Left lung (tissue), 1 donor: ENCODE data around the gene IGFN1.

- PRO-cap: no peak
These were observed 10.4 kb downstream of the KIF21B start for GRCh38 chr1:201012971-201013557.

GRCh38 chr1:201021004-201021676, 2.4 kb downstream of the KIF21B start:
- PRO-cap: no peak

GRCh38 chr1:201021677-201022286, 1.7 kb downstream of the KIF21B start:
- PRO-cap: no peak

DNA sequence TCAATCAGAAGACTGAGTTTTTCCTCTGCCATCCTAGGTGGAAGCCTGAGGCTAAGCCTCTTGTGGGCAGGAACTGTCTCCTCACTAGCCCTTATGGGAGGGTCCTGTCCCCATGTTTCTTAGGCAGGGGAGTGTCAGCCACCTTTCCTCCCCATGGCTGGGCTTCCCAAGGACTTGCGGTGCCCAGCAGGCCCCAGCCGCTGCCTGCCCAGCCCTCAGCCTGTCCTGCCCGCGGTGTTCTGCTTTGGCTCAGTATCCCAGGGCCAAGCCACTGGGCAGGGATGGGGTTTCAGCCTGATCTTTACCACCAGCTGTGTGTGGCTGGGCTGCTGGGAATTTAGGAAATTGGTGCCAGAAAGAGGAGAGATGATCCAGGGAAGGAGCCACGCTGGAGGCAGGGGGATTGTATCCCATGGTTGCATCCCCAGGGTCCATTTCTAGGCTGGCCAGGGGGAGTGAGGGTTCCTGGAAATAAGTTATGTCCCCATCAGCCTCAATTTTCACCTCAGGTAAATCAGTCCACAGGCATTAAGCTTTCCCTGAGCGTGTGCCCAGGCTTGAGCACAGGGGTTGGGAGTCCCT, 6.9 kb upstream of the IGFN1 start:
- PRO-cap: no peak

GRCh38 chr1:201190464-201191098, at the start of gene IGFN1:
IGFN1 (plus strand) TSS chr1:201190824.
- PRO-cap: no peak

DNA sequence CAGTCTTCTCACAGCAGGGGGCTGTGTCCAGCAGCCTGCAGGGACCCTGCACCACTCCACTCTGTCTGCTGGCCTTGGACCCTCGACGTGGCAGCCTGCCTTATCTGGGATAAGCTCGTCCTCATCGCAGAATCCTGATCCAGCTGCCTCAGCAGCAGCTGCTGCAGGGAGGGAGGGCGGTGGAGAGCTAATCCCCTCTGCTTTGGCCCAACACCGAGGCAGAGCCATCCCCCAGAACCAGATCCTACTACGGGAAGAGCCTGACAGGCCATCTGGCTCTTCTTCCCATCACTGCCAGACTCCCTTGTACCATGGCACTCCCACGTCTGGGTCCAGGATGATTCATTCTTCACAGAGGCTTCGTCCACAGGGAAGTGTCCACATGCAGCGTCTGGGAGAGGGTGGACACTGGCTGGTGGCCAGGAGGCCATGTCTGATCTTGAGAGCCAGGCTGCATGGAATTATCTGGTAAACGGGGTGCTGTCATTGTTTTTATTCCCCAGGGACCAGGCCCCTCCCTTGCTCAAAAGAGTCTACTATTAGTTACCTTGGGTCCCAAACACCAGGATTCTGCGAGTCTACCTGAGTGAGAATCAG, 14.7 kb upstream of the PKP1 start:
- PRO-cap: no peak

- PRO-cap: no peak
These were observed 8.0 kb upstream of the PKP1 start for GRCh38 chr1:201275157-201275852.

DNA sequence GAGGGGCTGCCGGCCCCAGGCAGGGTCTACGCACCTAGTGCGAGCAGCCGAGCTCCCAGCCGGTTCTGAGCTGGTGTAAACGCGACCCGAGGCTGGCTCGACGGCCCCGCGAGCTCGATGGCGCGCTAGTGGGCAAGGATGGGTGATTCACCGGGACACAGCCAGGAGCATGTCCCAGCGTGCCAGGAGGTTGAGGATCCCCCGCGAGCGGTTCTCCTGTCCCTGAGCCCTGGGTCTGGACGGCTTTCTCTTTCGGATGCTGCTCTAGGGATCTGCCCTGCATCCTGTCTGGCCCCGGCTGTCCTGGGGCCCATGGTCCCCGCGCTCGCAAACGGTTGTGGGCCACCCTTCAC, 678 bp downstream of the PKP1 start:
- PRO-cap: no peak

DNA sequence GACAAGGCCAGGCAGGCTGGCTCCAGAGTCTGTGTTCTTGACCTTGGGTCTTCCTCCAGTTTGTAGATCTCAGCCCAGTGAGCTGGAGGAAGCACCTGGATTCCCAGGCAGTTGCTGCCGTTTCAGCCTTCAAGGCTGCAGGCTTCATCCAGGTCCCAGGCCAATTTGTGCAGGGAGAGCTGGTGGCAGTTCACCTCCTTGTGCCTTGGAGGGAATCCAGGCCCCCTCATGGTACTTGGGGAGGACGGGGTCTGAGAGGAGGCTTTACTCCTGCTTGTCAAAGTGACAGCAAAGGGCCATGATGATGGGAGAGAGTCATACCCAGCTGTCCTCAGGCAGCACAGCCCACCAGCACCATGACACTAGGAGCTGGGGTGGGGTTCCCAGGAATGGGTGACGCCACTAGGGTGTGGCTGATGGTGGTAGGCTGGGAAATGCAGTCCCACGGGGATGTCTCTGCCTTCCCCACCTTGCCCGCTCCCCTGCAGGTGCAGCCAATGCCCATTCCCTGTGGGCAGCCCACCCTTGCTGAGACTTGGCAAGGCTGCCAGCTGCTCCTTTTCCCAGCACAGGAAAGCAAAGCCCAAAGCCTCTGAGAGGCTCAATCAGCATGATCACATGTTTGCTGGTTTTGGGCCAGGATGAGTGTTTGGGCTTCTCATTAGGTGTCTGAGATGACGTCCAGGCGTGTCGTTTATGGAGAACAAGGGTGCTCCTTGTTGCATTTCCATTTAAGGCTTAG, 27.2 kb downstream of the PKP1 start:
- PRO-cap: no peak

DNA sequence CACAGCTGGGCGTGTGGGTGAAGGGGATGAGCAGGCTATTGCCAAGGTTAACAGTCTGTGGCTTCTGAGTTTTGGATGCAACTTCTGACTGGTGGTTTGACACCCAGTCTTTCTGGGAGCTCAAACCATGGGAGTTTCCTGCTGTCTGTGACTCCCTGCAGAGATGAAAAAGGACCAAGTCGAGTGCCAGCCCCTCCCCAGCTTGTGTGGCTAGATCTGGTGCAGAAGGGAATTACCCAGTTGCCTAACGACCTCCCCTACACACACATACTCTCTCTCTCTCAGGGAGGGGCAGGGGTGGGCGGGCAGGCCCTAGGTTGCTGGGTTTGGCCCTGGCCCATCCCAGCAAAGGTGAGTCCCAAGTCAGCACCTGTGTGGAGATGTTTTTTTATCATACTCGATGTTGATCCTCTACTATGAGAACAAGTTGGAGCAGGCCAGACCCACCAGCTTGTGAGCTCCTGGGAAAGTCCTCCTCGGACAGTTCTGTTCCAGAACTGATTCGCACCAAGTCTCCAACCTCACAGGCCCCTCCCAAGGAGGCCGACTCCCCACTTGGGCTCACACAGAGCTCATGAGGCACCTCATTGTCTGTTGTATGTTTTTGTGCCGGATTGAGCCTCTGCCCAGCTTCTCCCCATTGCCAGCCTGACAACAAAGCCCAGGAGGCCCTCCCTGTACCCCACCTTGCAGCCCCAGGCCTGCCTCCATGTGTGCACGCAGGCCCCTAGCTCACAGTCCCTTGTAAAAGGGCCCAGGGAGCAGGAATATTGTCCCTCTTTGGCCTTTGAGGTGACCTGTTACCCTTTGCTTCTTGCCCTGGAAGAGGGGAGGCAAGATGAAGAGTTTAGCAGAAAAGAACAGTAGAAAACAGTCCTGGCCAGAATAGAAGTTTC, 28.4 kb downstream of the PKP1 start:
- PRO-cap: no peak

DNA sequence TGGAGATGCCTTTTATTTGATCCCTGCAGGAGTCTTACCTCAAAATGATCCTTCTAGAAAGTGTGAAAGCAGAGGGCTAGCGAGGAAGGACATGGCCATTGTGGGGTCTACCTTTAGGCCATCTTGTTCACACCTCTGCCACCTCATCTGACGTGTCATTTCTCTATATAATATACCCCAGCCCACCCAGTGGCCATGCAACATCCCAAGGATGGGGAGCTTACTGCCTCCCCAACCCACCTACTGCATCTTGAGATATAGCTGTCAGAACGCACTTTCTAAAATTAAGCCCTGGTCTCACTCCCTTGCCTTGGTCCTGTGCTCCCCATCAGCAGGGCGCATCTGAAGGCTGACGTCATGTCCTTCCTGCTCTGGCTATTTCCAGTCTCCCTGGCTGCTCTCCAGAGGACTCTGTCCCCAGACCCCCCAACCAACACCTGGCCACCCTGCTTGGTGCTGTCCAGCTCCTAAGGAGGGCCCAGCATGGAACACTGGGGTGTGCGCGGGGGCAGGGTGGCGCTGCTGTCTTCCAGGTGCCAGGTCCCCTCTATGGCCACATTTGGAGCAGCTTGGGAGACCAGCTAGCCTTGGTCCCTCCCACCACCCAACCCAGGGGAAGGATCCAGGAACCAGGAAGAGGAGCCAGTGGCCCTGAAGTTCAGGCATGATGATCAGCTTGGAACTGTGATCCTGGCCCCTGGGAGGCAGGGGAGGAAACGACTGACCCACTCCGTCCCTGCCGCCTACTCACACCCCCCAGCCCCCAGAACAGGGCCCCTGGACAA, 8.3 kb downstream of the TNNT2 start:
- PRO-cap: no peak

- PRO-cap: no peak
These were observed 4.6 kb upstream of the LAD1 start for GRCh38 chr1:201403724-201404188.

- PRO-cap: no peak
These were observed 1.2 kb upstream of the TNNI1 start for GRCh38 chr1:201422643-201423216.

- PRO-cap: no peak
These were observed 4.8 kb upstream of the TNNI1 start for GRCh38 chr1:201426275-201426795.

DNA sequence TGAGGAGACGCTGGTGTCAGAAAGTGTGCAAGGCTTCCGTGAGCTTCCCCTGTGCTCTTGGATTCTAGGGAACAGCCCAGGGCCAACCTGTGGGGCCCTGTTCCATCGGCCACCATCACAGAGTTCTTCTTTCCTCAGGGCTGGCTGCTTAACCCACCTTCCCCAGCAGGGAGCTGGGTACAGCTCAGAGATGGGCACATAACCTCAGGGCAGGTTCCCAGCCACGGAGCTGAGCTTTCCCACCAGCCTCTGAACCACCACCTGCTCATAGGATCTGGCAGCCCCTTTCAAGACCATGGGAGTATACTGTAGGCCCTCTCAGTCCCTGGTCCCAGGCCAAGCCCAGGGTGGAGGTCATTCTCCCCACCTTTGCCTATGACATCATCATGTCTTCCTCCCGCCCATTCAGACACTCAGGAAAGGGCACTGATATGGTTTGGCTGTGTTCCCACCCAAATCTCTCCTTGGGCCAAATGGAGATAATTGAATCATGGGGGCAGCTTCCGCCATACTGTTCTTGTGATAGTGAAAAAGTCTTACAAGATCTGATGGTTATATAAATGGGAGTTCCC, 14.0 kb downstream of the CSRP1 start:
- PRO-cap: no peak

DNA sequence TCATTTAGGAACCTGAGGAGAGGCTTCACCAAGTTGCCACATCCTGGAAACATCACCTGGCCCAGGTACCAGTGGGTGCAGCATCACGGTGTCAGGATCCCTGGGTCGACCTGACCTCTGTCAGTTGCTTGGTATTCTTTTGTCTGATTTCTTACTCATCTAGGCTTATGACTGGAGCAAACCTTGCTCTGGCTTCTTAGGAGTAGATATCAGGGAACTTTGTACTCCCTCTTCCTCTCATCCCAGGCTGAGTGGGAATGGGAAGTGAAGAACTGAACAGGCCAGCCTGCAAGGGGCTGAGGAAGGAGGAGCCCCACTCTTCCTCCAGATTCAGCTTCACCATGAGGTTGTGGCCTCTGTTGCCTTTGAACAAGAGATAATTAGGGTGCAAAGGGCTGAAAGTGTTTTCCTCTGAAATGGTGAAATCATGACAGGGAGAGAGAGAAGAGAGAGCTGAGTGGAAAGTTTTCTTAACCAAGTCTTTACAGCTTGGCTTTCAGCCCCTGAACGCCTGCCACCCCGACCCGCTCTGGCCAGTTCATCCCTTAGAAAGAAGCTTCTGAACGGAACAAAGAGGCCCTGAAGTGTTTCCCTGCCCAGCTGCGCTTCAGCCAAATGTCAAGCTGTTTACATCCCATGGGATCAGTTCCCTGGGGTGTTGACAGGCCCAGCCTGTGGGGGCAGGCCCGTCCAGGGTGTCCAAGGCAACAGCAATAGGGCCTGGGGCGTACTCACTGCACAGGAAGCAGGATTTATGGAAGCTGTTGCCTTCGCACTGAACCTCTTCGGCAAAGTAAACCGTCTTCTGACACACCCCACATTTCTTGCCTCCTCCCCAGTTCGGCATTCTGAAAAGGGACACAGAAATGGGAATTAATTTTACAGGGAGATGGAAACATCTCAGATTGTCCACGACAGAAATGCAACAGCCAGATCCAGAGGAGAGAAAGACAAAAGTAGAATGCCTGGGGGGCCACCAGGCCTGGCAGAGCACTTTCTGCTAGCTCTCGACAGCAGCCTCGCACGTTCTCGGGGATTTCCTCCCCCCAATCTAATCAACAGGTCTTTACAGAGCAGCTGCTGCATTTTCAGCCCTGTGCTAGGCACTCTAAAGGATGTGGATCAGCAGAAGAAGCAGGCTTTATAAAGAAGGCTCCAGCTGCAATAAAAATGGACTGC, 11.1 kb downstream of the CSRP1 start:
- PRO-cap: no peak

DNA sequence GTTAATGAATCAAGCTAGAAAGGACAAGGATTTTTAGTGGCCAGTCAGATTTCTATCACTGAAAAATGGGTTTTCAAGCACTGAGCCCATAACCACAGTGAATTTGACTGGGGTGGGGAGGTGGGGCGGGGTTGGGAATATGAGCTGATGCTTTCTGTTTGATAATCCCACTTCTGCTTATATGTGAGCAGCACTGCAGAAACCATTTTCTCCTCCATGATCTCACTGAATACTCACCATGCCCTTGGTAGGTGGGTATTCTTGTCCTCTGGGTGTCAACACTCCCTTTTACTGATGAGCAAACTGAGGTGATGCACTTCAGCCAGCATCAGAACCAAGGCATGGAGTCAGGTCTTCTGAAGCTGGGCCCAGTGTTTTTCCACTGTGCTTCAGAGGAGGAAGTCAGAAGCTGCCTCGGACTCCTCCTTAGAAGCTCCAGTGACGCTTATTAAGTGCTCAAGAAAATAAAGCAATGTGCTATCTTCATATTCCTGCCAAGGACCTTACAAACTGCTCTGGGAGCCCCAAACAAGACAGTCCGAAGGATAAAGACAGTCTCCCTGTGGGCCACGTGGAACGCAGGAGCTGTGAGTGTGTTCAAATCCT, 3.3 kb upstream of the NAV1 start:
- PRO-cap: no peak

DNA sequence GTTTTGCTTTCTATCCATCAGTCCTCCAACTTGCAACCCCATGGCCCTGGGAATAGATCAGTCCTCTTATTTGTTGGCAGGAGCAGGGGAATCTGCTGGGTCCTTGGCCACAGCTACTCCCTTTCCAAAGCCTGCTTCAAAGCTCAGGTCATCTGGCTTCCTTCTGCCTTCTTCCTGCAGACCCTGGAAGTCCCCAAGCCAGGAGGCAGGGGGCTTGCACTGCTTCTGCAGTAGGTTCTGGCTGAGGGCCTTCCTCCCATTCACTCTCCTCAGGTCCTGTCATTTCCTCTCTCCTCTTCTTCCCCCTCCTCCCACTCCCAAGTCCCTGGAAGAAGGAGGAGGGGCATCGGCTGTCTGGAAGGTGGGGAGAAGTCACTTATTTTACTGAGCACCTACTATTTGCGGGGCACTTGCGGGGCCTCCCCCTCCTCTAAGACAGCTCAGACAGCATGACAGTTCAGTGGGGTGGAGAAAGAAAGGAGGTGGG, 785 bp upstream of the NAV1 start:
- PRO-cap: no peak

GRCh38 chr1:201602653-201603406, 63.9 kb downstream of the NAV1 start:
- PRO-cap: no peak

DNA sequence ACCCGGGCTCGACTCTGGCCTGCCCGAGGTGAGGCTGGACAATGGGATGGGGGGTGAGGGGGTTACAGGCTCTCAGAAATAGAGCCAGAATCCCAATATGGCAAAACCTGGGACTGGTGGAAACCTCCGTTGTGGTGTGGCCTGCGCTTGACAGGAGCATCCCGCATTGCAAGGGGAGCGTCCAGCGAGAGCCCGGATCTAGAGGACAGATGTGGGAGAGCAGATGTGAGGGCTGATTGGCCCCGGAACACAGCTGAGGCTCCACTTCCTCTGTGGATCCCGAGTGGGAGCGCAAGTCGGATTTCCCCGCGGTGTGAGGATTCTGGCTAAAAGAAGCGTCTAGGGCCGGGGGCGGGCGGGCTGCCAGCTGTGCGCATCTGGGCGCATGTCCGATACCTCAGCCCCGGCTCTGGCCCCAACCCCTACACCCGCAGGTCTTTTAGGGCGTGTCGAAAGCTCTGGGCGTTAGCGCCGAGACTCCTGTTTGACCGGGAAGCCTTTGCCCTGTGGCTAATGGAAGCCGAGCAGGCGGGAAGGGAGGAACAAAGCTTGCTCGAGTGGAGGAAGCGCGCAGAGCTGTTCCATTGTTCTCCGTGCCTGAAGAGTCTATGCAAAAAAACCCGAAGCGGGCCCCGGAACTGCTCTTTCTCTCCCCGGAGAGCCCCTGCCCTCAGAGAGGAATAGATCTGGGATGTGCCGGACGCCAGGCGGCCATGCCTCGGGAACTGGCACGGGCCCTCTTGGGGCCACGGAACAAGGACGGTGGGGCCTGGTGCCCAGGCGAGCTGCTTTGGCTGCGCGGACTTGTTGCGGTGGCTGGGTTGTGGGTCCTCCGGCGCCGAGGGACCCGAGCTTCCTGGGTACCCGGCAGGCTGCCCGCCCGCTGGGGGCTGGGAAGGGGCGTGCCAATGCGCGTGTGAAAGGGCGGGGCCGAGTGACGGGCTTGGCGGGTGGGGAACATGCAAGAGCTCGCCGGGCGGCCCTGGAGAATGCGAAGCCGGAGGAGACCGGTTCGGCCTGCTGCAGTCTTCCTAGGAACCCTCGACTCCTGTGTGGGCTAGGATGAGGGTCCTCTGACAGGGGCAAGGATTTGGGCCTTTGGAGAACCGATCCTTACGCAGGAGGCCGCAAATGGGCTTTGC, 111.1 kb downstream of the NAV1 start:
- PRO-cap: unidirectional peak, plus-strand start at position 264 of the sequence; bidirectional peak, plus-strand start at position 673 of the sequence, minus-strand start at position 646 of the sequence; bidirectional peak, plus-strand start at position 986 of the sequence, minus-strand start at position 858 of the sequence